Neural progenitor cell (in vitro differentiated cells): Measurements from ENCODE around the gene CBX2.

- RAMPAGE, long total RNA = no peak
Measured at GRCh38 chr17:78879503-78880322, 23.3 kb downstream of the CEP295NL start.

DNA sequence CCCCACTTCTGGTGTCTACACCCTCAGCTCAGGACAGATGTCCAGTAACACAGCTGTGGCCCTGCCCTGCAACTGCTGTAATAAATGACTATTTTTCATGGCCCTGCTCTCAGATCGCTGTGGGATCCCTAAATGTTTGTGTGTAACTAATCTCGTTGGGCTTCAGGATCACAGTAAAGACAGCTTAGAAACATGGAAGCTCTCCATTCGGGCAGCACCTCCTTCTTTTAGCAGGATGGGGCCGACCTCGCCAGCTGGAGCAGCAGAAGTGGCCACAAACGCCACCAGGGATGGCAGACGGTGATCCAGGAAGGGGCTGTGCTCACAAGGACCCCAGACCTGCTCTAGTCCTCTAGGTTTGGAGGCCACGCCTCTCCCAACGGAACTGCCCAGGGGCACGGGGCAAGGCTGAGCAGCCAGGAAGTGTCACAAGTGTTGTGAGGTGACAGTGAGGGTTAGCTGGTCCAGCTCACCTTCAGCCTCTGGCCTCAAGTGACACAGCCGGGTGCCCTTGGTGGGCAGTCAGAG is 20.6 kb downstream of the CEP295NL start:
- RAMPAGE, long total RNA = no peak

DNA sequence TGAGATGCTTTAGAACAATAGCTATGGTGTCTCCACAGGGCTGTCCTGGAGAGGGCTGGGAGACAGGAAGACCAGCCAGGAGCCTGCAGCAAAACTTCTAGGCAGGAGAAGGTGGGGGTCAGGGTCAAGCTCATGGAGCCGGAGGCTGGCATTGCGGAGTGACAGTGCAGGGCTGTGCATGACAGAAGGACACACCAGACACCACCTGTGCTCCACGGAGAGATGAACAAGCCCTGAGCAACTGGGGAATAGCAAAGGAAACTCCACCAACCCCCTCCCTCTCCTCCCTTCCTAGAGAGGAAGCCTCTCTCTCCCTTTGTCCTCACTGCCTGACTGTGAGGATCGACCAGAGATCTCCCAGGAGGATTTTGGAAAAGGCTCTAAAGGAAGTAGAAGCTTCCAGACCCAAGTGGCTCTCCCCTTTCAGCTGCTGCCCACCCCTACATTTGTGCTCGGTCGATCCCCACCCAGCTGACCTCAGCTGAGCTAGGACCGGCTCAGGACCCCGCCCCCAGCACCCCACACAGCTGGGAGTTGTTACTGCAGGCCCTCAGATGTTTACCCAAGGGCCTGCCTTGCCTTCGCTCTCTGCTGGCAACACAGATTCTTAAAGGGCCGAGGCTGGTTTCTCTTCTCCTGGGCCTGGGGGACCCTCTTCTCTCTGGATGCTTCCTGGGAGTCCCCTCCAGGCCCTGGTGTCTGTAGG is 26.7 kb upstream of the TIMP2 start:
- RAMPAGE, long total RNA = no peak

DNA sequence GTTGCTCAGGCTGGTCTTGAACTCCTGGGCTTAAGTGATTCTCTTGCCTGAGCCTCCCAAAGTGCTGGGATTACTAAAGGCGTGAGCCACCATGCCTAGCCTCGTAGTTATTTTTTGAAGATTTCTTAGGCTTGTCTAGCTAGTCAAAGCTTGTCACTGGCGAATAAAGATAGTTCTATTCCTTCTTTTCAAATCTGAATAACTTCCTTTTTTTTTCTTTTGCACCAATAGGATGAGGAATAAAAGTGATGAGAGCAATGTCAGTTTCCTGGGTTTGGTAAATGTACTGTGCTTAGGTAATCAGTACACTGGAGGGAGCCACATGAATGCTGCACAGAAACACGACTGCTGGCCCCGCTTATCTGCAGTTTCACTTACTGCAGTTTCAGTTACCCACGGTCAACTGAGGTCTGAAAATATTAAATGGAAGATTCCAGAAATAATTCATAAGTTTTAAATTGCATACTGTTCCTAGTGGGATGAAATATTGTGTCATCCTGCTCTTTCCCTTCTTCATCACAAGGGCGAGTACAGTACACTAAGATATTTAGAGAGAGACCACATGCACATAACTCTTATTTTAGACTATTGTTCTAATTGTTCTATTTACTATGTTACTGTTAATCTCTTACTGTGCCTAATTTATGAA is 6.3 kb upstream of the LGALS3BP start:
- RAMPAGE, long total RNA = no peak

DNA sequence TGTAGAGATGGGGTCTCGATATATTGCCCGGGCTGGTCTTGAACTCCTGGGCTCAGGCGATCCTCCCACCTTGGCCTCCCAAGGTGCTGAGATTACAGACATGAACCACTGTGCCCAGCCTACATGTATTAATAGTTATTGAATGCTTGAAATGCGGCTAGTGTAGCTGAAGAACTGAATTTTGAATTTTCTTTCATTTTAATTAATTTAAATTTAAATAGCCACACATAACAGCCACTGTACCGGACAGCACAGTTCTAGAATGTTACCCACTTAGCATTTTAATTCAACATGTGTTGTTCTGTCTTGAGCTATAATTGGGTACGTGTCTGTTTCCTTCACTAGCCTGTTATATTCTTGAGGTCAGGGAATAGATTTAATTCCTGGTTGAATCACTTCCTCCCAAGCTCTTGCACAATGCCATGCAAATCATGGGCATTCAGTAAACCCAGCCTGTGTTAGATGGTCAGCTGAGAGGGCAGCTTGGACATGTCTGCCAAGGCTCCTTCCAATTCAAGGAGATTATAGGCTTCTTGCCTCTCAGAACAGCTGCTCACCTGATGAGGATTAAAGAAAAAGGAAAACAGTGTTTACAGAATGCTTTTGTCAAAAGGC is 12.5 kb downstream of the C1QTNF1 start:
- RAMPAGE, long total RNA = no peak

GRCh38 chr17:79776947-79777152 is 1.1 kb upstream of the CBX2 start:
- RAMPAGE, long total RNA = no peak

- RAMPAGE, long total RNA = no peak
Measured at GRCh38 chr17:79777153-79778297, at the start of gene CBX2. TSS of gene CBX2 (plus strand) at chr17:79778148.

DNA sequence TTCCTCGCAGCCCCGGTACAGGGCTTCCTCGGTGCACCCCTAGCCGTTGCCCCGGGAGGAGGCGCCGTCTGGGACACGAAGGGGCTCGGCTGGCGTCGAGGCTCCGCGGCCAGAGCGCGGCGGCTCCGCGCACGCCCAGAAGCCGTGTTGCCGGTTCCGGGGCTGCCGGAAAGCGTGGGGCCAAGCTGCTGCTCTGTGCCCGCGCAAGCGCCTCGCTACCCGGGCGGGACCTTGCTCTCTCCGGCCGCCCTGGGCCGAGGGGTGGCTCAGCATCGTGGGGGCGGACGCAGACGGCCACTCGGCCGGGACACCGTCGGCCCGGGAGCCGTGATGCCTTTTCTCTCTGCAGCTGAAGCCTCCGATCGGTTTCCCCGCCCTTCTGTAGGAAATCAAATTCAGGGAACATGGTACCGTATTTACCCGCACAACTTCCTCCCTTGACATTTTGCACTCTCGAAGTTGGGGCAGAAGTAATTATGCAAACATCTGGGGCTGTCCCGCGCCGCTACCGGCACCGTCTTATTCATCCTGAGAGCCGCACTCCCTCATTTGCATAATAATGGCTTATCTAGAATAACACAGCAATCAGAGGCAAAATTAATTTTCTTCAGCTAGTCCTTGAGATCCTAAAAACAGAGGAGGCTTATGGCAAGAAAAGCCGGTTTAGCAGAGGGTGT is 7.4 kb upstream of the CBX8 start:
- RAMPAGE, long total RNA = no peak

- RAMPAGE, long total RNA = no peak
Measured at GRCh38 chr17:79808624-79809387, 11.9 kb upstream of the CBX8 start.

DNA sequence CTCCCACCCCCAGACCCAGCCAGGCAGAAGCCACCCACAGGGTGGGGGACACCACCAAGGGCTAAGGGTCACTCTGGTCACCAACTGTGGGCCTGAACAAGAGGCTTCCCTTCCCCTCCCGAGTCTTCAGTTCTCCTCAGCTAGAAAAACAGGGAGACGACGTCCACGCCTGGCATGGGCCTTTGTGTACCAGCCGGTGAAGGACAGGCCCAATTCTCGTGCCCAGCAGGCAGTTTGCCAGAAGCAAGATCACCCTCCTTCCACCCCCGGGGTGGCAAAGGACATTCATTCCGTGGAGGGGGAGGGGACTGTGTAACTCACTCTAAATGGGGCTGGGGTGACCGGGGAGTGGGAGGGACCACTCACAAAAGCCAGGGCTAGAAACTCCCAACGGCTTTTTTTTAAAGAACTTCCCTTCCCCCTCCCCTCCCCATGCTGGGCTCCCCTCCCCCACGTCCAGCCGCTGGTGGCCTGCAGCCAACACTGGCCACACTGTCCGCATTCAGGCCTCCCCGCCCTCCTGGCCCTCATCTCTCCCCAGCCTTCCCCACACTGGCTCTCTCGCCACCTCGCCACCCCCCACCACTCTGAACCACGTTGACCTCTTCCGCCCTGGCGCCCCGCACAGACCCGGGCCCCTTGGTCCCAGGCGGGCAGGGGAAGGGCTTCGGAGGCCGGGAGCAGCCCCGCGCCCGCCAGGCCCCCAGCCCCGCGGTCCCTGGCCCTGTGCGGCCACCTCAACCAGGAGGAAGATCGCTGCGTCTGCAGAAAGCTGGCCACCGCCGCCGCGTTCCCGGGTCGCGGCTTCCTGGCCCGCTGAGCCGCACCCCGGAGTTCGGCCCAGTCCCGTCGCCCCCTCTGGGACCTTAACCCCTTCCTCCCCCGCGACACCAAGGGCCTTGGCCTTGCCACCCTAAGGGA is 7.5 kb downstream of the CBX4 start:
- RAMPAGE, long total RNA = no peak

- RAMPAGE, long total RNA = no peak
Measured at GRCh38 chr17:79837884-79838120, 1.4 kb downstream of the CBX4 start.

- RAMPAGE, long total RNA = no peak
Measured at GRCh38 chr17:79838324-79839365, 595 bp downstream of the CBX4 start.

GRCh38 chr17:79942411-79943576 is 92.9 kb downstream of the TBC1D16 start:
- RAMPAGE, long total RNA = no peak

GRCh38 chr17:79948870-79949657 is 86.6 kb downstream of the TBC1D16 start:
- RAMPAGE, long total RNA = no peak

DNA sequence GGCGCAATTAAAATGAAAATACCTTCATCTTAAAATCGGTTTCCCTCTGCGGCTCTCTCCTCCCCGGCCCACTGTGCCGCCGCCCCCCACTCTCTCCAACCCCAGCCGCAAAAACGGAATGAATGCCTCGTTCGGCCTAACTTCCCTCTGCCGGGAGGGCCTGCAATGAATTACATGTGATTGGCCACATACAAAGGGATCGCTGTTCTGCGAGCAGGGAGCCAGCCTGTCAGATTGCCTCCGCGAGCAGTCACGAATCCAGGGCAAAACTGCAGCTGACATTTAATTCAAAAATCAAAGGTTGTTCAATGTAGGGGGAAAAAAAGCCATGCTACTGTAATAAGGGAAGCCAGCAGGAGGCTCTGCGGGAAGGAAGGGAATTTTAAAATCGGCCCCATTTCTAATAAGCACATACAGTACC is 84.9 kb downstream of the TBC1D16 start:
- RAMPAGE, long total RNA = no peak

- RAMPAGE, long total RNA = no peak
Measured at GRCh38 chr17:79985837-79986593, 49.7 kb downstream of the TBC1D16 start.

- RAMPAGE, long total RNA = no peak
Measured at GRCh38 chr17:80048343-80048865, 12.0 kb downstream of the CCDC40 start.

DNA sequence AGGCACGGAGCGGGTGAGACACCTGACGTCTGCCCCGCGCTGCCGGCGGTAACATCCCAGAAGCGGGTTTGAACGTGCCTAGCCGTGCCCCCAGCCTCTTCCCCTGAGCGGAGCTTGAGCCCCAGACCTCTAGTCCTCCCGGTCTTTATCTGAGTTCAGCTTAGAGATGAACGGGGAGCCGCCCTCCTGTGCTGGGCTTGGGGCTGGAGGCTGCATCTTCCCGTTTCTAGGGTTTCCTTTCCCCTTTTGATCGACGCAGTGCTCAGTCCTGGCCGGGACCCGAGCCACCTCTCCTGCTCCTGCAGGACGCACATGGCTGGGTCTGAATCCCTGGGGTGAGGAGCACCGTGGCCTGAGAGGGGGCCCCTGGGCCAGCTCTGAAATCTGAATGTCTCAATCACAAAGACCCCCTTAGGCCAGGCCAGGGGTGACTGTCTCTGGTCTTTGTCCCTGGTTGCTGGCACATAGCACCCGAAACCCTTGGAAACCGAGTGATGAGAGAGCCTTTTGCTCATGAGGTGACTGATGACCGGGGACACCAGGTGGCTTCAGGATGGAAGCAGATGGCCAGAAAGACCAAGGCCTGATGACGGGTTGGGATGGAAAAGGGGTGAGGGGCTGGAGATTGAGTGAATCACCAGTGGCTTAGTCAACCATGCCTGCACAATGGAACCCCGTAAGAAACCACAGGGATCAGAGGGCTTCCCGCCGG is 653 bp downstream of the GAA start:
- RAMPAGE, long total RNA = no peak

- RAMPAGE, long total RNA = no peak
Measured at GRCh38 chr17:80137147-80137906, 9.6 kb downstream of the EIF4A3 start.

DNA sequence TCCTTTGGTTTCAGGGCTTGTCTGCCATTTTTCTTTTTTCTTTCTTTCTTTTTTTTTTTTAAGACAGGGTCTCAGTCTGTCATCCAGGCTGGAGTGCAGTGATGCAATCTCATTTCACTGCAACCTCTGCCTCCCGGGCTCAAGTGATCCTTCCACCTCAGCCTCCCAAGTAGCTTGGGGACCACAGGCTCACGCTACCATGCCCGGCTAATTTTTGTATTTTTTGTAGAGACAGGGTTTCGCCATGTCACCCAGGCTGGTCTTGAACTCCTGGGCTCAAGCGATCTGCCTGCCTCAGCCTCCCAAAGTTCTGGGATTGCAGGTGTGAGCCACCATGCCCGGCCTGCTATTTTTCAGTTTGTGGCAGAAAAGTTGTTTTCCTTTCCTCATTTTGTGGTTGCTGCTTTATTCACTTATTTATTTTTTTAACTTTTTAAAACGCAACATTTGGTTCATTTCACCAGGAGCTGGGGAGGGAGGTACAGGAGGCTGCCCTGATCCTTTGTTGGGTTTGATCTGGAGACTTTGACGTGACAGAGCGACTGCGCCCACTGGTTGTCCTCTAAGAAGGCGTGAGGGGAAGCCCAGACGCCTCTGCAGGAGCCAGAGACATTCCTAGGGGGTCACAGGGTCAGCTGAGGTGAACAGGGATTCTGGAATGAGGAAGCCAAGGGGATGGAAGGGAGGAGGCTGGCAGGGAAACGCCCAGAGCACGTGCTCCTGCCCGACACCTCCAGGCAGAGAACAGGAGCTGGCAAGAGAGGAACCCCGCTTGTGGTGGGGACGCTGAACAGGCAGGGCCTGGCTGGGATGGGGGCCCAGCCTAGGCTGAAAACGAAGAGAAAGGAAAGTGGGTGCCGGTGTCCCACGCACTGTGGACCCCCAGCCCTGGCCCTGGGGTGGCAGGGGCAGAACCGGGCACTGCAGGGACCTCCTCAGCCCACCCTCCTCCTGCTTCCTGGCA is 5.4 kb downstream of the CARD14 start:
- RAMPAGE, long total RNA = no peak